Bronchial lymph node (tissue), 1 donor: ENCODE measurements around a stretch of chr10.

DNA sequence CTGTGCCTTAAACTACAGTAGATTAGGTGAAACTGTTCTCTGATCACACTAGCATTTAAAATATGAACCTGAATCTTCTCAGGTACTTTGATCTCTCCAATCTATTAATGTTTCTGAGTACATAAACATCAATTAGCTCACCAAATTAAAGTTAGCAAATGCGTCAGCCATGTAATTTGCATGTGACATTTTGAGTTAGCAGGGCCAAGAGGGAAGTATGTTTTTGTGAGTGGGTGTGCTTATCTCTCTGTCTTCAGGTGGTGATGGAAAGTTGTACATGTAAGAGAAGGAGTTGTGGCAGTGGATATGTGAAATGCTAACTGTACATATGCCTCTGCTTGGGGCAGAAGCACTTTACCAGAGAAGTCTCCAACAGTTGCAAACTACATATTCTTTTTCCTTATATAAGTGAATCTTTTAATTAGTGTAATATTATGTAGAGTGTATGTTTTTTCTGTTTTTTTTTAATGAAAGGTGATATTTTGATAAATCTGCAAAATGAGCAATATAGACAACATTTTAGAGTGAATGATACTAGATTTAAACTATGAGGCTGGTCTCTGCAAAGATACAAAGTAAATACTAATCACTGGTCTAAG lies 27.7 kb downstream of the KAT6B start:
- PRO-cap: bidirectional peak, plus-strand start at position 220 of the sequence, minus-strand start at position 57 of the sequence

DNA sequence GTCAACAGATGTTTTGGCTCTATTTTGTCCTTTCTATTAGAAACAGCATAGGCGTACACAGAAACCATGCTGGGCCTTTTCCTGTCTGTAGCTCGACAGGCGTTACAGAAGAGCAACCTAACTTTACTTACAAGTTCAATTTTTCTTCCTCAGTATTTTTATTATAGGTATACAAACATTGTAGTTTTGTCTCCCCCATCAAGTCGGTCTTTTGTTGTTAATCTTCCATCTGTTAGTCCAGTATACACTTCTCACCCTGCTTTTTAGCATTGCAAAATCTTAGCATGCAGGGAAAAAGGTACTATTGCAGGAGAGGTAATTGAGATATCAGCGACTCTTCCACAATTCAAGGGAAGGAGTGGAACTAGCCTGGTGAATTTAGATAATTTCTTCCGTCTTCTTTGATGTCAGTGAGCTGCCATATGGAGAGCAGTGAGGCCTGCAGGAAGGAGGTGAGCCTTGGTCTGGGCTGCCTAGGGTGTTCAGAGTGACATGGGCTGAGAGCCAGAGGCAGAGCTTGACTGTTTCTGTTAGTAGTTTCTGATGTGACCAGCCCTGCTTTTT lies 28.5 kb downstream of the KAT6B start:
- PRO-cap: no peak

DNA sequence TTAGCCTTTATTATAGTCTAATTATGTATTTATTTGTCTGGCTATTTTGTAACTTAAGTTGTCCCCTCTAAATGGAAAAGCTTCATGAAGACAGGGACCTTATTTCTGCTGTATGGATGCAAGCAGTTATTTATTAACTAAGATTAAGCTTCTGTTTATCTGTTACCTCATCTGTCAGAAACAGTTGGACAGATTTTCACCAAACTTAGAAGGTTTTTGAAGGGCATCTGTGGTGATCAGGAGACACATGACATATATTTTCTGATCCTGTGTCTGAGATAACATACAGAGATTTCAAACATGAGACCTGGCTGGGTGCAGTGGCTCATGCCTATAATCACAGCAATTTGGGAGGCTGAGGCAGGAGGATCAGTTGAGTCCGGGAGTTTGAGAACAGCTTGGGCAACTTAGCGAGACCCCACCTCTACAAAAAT lies 43.3 kb downstream of the KAT6B start:
- PRO-cap: no peak

- PRO-cap: no peak
These were observed 44.7 kb downstream of the SAMD8 start for GRCh38 chr10:75156058-75156742.

DNA sequence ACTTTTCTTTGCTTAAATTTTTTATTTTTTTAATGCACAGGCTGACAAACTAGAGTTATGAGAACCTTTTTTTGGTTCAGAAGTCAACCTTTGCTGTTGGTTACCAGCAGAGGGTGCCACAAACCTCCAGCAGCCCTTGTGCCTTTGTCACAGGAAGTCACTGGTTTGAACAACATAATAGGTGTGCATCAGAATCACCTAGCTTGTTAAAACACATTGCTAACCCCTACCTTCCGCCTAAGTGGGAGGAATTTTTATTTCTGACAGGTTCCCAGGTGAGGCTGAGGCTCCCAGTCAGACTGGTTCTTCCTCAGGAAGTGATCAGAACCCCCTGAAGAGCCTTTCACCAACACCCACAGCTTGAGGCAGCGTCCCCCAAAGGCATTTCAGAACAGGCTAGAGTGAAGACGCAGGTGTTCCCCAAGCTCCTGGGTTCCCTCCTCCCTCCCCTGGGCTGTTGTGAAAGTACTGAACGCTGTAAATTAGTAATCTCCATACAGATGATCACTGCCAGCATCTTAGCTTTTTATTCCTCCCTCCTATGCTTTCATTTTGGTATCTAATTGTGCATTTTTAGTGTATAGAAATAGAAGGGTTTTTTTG lies 22.5 kb upstream of the VDAC2 start:
- PRO-cap: no peak

GRCh38 chr10:75263686-75264273 lies 28.0 kb upstream of the COMTD1 start:
- PRO-cap: no peak

- PRO-cap: no peak
These were observed 25.6 kb downstream of the ZNF503 start for GRCh38 chr10:75375895-75376353.

DNA sequence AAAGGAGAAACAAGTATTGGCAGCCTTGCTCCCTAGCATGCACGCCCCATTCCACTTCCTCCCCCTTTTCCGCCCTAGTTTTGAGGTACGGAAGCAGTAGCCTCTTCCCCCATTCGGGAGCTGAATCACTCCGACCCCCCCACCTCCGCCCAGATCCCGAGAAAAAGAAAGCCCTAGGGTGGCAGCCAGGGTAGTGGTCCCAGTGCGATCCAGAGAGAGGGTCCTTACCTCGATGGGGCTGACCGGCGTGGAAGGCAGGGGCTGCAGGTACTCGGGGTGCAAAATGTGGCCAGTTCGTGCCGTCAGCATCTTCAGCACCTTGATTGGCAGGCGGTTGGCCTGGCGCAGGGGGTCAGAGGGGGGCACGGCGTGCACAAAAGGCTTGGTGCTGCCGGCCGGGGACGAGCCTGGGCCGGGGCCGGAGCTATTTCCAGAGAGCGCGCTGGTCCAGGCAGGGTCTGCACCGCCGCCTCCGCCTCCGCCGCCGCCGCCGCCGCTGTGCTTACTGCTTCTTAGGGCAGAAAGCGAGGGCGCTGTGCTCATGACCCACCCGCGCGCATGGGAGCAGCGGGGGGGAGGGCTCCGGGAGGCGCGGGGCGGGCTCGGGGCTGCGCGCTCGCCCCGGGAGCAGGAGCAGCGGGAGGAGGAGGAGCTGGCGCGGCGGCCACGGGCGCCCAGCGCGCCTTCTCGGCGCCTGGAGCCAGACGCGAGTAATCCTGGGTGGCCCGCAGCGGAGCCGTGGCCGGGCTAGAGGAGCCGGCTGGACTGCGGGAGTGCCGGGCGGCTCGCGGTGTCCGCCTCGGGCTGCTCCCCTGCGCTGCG lies 476 bp downstream of the ZNF503 start:
- PRO-cap: unidirectional peak, plus-strand start at position 433 of the sequence; bidirectional peak, plus-strand start at position 630 of the sequence, minus-strand start at position 498 of the sequence

DNA sequence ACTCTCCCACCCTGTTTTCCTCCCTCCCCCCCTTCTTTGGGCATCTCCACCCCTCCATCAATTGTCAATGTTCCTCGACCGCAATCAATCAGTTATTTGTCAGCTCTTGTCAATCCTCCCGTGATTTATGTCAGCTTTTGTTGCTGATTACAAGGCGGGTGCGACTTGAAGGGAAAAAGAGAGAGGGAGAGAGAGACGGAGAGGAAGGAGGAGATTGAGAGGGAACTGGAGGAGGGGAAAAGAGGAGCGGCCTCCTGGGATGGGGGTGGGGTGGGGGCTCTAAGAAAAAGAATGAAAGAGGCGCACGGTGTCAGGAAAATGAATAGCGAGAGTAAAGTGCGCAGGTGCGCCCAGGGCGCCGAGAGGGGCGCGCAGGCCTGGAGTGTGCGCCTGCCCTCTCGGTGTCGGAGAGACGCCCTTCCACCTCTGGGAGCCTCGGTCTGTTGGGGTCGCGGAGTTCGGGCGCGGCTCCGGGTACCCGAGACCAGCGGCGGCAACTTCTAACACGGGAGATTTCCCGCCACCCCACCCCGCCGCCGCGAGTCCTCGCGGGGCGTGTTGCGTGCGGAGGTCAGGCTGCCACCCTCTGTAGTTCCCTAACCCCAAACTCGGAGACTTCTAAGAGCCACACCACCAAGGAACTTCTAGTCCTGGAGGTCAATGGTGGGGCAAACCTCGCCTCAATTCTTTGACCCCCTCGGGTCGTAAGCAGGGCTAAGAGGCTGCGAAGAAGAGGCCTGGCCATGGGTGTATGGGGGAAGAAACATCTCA lies 1.1 kb upstream of the ZNF503 start:
- PRO-cap: bidirectional peak, plus-strand start at position 313 of the sequence, minus-strand start at position 90 of the sequence

DNA sequence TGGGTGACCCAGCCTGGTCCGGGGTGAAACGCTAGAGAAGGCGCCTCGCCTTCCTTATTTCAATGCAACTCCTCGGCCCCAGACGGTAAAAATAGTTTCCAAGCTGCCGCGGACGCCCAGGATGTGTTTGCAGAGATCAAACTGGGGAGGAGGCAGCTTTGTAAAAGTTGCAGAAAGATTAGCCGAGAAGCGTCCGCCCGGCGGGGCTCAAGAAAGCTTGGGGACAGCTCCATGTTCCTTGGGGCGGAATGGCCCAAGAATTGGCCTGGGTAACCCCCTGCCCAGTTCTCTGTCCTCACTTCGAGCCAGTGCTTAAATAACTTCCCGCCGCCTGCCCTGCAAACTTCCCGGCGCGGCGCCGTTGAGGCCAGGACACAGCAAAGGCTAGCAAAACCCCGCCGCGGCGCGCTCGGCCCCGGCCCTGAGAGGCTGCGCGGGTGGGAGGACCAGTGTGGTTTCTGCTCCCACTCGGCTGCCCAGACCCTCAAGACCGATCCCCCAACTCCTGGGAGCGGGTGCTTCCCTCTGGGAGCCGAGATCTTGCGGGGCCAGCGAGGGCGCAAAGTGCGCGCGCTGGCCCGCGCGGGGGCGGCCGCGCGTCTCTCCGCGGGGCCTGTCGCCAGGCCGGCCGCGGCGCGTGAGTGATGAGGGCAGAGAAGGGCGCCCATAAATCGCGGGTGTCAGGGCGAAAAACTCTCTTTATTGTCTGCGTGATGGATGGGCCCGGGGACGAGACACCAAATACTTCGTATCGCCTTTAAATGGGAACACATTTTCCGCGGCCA lies 6.3 kb upstream of the ZNF503 start:
- PRO-cap: no peak

DNA sequence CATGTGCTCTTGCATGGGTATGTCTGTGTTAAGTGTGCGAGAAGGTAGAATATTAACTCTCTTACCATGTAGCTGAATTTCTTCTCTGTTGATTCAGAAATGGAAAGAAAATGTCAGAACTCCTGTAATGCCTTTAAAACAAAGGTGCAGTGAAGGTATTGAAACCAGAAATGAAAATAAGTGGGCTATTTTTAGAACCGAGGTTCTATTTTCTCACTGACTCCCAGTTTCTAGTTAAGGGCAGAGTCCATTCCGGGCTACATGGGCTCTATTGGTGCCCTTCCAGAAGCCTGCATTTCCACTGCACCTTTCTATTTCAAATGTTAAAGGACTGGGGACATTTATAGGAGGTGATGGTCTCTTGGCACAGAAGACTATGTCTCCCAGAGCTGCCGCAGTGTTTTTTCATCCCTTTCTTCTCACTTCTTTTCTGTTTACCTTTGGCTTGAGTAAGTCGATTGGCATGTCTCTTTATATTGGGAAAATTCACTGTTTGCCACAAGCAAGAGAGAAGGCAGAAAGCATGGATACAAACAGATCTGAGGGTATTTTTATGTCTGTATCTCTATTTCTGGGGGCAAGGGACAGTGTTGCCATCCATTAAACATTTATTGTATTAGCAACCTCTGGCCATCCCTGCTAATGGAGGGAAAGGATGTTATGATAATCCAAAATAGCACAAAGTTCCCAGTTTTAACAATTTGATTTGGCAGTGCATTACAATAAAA lies 175.0 kb downstream of the LRMDA start:
- PRO-cap: no peak

GRCh38 chr10:75772203-75772911 lies 340.9 kb downstream of the LRMDA start:
- PRO-cap: no peak

DNA sequence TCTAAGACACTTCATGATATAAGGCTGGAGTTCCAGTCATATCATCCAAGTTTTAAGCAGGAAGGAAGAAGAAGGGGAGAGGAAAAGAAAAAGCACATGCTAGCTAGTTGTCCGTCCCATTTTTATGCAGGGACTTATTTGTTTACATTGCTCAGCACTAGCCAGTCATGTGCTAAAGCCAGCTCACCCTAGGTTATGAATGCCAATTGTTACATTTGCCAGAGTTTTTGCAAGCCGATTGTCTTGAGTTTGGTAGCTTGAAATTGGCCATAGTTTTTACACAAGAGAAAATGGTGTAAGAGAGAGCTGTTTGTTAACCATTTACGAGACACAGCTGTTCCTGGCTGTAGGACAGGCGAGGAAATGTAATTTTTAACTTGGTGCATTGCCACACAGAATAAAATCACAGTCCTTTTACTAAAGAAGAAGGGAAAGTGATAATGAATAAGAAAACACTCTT lies 357.0 kb downstream of the LRMDA start:
- PRO-cap: unidirectional peak, minus-strand start at position 98 of the sequence

DNA sequence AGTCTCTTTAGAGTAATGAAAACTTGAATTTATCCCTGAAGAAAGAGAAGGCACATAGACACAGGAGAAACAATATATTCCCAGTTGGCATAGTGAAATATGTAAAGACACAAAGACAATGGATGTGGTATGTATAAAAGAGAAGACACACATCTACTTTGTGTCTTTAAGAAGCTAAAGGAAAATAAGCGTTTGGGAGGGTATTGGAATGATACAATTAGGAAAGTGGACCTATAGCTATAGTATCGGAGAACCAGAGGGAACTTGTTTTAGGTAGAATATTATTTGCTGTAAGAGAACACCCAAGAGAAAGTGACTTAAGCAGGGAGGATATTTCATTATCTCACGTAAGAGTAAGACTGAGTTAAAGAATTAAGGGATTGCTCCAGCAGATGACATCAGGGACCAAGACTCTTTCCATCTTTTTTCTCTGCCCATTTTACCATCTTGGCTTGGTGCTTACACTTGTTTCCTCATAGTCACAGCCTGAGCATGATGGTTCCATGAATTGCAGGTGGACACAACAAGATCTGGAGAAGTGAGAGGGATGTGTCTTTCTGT lies 386.2 kb downstream of the LRMDA start:
- PRO-cap: no peak

GRCh38 chr10:76036326-76036776 lies 604.9 kb downstream of the LRMDA start:
- PRO-cap: unidirectional peak, plus-strand start at chr10:76036631

DNA sequence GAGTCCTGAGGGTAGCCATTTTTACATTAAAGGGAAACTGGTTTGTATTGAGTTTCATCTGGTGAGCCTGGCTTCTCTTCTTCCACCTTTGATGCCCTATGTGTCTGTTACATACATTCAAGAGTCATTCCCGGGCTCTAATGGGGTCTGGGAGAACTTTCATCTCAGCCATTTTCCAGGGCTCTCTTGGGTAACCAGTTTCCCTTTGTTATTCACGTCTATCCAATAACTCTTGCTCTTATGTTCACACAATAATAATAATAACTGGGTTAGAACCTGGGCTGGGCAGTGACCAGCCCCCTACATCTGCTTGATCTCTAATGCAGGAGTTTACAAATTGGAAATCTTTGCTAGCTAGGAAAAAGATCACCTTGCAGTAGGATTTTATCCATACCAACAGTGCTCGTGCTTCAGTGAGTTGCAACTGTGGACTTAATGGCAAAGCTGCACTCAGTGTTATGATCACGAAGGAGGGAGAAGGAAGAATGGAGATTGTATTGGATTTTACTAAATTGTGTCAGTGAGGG lies 685.4 kb downstream of the LRMDA start:
- PRO-cap: no peak

DNA sequence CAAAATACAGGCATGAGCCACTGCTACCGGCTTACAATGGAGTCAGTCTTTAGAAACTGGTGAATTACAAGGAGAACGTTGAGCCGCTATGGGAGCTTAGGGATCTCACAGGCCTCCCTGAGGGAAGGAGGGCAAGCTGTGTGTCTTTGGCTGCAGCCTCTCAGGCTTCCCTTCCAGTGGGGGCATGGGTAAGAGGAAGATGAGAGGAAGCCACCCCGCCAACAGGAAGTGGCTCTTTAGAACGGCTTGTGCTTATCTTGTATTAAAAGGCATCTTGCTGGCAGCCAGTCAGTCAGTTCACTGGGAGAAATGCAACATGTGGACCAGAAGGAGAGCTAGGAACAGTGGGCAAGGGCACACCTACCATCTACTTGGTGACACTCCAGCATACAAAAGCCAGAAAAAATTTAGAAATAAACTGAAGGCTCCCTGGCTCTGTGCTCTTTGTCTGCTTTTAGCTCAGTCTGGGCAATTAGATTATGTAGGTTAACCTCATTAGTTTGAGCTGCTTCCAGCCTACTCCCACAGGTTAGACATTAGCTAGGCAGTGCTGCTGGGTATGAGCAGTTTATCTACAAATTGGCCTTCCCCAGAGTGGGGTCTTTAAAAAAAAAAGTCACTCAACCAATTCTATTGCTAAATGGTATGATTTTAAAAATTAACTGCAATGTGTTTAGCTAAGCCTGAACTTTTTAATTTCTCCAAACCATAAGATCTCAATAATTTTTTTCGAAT lies 595.9 kb downstream of the KCNMA1 start:
- PRO-cap: no peak

DNA sequence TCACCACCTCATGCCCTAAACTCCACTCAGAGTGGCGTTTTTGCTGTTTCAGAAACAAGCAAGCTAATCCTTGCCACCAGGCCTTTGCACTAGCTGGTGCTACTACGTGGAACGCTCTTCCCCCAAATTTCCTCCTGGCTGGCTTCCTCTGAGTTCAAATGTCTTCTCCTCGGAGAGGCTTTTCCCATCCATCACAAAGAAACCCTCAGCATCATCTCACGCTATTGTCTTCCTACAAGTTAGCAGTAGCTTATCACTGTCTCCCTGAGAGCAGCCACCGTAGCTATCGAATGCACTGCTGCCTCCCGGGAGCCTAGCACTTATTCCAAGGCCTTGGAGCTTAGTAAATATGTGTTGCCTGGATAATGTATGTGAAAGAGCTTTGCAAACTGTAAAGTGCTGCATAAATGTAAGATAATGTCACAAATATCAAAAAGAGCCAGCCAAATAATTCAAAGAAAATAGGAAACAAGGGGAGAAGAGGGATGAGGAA lies 124.4 kb downstream of the KCNMA1 start:
- PRO-cap: no peak

DNA sequence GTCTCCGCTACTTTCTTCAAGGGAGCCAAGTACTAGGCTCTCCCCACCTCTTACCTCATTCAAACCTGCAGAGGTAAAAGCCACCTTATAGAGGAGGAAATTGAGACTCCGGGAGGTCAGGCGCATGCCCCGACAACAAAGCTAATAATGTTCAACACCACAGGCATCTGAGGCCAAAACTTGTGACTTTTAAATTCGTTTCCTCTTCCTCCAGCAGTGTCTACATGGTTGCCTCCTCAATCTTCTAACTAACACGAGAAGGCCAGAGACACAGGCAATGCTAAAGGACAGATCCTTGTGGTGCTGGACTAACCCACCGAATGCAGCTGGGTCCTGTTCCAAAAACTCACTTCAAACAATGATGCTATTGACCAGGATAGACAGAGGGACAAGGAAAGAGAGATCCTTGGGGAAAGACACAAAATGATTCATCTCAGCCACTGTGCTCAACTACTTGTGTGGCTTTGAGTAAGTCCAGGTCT lies 107.7 kb downstream of the KCNMA1 start:
- PRO-cap: bidirectional peak, plus-strand start at position 251 of the sequence, minus-strand start at position 146 of the sequence

GRCh38 chr10:77619309-77619668 lies 18.3 kb downstream of the KCNMA1 start:
- PRO-cap: no peak